NCI-H460 (cell line): ENCODE measurements around the genes CDCP1 and TMEM158.

GRCh38 chr3:44444114-44444894 is 33.2 kb downstream of the ZNF445 start:
RAMPAGE:
- cytosol, long total RNA, result no peak
- long total RNA, result no peak
- nucleus, long total RNA, result no peak

GRCh38 chr3:44455063-44455796 is 22.2 kb downstream of the ZNF445 start:
RAMPAGE:
- cytosol, long total RNA, result no peak
- long total RNA, result no peak
- nucleus, long total RNA, result no peak

DNA sequence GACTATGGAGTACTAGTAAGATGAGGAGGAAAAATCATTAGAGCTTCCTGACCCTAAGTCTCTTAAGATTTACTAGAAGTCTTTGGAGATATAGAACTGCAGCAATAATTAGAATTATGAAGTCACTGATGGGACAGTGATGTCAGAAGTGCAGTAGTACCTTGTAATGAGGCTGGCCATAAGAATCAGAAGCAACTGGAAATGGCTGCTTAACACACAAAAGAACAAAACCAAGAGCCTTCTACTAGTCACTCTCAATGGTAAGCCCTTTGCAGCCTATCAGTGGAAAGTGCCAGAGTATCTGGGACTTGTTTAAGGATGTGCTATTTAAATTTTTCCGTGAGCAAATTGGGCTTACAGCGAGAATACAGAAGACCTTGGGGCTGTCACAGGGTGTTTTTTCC is 37.4 kb downstream of the KIF15 start:
RAMPAGE:
- cytosol, long total RNA, result no peak
- long total RNA, result no peak
- nucleus, long total RNA, result no peak

DNA sequence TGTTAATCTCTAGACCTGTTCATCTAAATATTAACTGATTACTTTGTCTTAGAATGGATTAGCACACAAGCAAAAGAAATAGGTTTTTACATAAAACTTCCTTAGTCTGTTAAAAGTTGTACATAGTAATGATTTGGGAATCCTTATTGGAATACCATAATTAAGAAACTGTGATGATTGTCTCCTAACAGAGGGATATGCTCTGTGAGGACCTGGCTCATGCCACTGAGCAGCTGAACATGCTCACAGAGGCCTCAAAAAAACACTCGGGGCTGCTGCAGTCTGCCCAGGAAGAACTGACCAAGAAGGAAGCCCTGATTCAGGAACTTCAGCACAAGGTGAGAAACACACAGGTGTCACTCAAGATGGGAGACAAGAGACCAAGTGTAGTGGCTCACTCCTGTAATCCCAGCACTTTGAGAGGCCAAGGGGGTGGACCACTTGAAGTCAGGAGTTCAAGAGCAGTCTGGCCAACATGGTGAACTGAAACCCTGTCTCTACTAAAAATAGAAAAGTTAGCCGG is 23.6 kb upstream of the TMEM42 start:
RAMPAGE:
- cytosol, long total RNA, result no peak
- long total RNA, result no peak
- nucleus, long total RNA, result no peak

DNA sequence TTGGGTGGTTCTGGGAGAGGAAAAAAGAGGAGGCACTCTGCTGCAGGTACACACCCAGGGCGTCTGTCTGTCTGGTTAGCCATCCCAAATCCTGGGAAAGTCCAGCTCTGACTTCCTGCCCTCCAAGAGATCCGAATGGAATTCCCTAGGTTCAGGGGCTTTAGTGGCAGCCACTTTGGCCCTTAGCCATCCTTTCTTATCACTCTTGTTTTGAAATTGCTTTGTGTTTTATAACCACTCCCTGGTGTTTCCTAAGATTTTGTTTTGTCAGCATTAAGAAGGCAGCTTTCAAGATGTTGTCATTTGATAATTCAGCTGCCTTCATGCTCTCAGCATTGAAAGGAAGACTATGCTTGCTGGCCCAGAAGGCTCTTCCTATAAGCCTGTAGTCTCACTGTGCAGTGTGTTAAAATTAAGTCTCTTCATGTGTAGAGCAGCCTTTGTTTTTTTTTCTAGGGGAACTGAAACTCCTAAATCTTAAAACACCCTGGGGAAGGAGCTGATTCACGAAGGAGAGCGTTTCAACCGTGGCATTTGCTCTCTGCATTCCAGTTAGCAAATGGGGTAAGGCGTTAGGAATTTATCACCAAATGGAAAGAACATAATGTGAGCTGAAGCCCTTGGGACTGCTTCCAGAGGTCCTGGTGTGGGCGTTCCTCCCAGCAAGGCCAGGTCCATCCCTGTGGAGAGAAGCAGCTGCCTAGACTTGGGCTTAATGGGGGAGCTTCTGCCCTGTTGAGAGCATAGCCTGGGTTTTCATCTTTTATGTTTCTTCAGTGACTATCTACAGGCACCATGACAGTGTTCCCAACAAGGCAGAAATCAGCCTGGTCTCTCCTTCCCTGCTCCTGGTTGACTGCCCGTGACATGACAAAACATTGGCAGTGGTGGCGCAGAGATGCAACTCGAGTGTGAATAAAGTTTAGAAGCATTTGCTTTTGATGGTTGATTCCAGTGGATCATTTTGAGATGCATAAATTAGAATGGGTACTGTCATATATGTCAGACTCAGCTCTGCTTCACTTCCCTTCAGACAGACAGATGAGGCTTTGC is 14.1 kb upstream of the CLEC3B start:
RAMPAGE:
- cytosol, long total RNA, result no peak
- long total RNA, result no peak
- nucleus, long total RNA, result no peak

DNA sequence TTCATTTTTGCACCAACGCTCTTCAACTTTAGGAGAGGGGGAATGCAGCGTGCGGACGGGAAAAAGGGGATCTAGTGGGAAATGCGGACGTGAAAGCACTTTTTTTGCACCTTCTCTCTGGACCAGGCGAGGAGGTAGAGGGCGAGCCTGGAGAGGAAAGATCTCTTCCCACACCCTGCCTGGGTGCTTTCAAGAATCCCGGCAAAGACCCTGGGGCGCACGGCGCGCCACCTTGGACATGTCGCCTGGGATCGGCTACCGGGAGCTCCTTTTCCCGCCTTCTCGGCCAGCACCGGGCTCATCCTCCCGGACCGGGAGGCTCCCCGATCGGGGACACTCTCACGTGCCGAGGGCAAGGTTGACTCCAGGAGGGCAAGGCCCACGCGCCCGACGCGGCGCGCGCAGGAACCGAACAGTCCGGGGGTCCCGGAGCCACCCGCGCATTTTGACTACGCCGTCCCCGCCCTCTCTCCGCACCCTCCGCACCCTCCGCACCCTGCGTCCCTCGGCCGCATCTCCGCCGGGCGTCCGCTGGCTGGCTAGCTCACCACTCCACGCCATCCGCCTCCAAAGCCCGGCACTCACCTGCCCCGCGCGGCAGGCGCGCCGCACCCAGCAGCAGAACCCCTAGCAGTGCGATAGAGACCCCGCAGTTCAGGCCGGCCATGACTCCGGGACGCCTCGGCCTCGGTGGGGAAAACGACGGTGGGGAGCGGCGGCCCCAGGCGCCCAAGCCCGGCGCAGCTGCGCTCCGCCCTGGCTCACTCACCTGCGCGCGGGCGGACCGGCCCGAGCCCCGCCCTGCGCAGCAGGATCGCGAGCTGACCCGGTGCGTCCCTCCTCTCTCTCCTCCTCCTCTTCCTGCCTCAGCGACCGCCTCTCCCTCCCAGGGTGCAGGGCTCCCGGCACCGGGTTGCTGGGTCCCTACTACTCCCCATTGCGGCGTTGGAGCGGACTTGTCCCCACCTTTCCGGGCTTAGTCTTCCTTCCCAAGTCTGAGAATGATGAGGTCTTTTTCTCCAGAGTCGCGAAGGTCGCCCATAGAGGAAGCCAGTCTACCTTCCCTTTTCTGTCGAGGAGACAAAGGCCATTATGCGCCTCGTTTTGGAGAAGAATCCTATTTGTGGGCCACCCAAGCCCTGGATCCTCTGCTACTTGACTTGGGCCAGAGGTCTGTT is at the start of gene CDCP1:
Gene CDCP1 (minus strand): TSS at position 758 of the 1,178 bp plus-strand sequence.
RAMPAGE:
- cytosol, long total RNA, result no peak
- long total RNA, result no peak
- nucleus, long total RNA, result start-site peak on the minus strand centred at position 774 of the sequence, 36 bp wide, 78 and 28 reads in 2 replicates

GRCh38 chr3:45224741-45225521 is 1.2 kb downstream of the TMEM158 start:
RAMPAGE:
- cytosol, long total RNA, result no peak
- long total RNA, result no peak
- nucleus, long total RNA, result no peak

RAMPAGE:
- cytosol, long total RNA, result no peak
- long total RNA, result no peak
- nucleus, long total RNA, result no peak
Observed at GRCh38 chr3:45225522-45226663, at the start of gene TMEM158. Gene TMEM158 (minus strand): TSS chr3:45226287.

RAMPAGE:
- cytosol, long total RNA, result no peak
- long total RNA, result no peak
- nucleus, long total RNA, result no peak
Observed at GRCh38 chr3:45593610-45593860, 1.0 kb upstream of the LIMD1 start.

GRCh38 chr3:45647077-45647646 is 42.0 kb upstream of the SACM1L start:
RAMPAGE:
- cytosol, long total RNA, result no peak
- long total RNA, result no peak
- nucleus, long total RNA, result no peak

DNA sequence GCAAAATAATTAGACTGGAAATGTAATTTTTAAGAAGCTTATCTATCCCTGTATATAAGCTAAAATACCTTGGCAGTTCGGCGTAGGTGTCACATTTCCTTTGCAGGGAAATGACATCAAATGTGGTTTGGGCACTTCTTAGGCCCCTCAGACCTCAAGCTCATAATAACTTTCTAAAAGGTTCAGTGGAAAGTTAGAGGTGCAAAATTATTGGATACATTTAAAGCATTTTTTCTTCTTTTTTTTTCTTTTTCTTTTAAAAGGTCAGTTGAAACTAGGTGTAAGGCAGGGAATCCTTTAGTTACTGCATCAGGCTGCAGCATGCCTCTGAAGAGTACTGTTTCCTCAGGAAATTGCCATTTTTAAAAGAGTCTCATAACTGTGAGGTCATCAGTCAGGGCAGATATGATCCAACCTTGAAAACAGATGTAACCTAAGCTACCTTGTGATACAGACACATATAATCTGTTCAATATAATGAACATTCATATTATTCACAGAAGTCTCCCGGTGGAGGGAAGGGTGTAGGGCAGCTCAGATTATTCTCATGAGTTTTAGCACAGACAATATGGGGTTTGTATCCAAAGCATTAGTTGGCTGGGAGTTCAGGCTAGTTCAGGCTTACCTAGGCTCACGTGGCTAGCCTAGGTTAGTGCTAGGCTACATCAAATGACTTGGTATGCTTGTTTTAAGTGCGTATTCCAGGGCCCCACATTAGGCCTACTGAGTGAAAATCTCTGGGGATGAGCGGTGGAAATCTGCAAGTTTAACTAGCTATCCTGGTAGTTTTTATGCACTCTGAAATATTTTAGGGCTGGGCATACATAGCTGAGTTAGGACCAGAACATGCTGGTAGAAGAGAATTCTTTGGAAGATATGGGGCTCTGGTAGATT is 5.0 kb downstream of the SACM1L start:
RAMPAGE:
- cytosol, long total RNA, result no peak
- long total RNA, result no peak
- nucleus, long total RNA, result no peak

DNA sequence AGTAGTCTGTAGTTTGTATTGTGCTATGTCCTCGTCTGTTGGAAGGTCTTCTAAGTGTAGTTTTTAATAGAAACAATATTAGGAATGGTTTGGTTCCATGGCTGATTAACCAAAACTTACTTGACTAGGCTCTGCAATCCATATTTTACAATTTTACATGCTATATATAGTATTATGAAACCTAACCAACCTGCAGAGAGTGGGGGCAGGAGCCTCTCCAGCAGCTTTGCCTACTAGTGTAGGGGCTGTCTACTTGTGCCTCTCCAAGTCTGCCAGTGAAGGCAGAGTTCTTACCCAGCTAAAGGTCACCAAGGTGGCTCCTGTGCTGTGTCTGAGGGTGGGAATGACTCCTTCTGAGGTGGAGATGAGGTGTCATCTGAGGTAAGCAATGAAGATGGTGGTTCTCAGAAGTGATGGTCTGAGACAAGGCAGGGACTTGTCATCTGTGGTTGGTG is 47.4 kb downstream of the SACM1L start:
RAMPAGE:
- cytosol, long total RNA, result no peak
- long total RNA, result no peak
- nucleus, long total RNA, result no peak

RAMPAGE:
- cytosol, long total RNA, result no peak
- long total RNA, result no peak
- nucleus, long total RNA, result no peak
Observed at GRCh38 chr3:45911749-45912360, 25.5 kb downstream of the CCR9 start.

DNA sequence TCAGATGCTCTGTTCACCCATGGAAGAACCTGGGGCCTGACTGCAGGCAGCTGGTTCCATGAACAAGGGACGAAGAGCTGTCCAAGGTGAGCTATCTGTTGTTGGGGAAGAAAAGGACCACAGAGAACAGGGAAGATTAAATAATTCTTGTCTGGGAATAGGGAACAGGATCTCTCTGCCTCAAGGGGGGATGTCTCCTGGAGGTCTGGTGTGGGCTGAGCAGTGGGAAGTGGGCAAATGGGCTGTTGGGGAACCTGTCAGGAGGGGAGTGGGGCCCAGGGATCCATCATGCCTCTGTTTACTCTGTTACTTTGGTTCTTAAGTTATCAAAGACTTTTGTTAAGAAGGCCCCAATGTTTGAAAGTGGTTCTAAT is 22.8 kb upstream of the CXCR6 start:
RAMPAGE:
- cytosol, long total RNA, result no peak
- long total RNA, result no peak
- nucleus, long total RNA, result no peak

RAMPAGE:
- cytosol, long total RNA, result no peak
- long total RNA, result no peak
- nucleus, long total RNA, result no peak
Observed at GRCh38 chr3:45936047-45936506, 7.2 kb upstream of the CXCR6 start.

RAMPAGE:
- cytosol, long total RNA, result no peak
- long total RNA, result no peak
- nucleus, long total RNA, result no peak
Observed at GRCh38 chr3:45953240-45953909, 10.1 kb downstream of the CXCR6 start.

DNA sequence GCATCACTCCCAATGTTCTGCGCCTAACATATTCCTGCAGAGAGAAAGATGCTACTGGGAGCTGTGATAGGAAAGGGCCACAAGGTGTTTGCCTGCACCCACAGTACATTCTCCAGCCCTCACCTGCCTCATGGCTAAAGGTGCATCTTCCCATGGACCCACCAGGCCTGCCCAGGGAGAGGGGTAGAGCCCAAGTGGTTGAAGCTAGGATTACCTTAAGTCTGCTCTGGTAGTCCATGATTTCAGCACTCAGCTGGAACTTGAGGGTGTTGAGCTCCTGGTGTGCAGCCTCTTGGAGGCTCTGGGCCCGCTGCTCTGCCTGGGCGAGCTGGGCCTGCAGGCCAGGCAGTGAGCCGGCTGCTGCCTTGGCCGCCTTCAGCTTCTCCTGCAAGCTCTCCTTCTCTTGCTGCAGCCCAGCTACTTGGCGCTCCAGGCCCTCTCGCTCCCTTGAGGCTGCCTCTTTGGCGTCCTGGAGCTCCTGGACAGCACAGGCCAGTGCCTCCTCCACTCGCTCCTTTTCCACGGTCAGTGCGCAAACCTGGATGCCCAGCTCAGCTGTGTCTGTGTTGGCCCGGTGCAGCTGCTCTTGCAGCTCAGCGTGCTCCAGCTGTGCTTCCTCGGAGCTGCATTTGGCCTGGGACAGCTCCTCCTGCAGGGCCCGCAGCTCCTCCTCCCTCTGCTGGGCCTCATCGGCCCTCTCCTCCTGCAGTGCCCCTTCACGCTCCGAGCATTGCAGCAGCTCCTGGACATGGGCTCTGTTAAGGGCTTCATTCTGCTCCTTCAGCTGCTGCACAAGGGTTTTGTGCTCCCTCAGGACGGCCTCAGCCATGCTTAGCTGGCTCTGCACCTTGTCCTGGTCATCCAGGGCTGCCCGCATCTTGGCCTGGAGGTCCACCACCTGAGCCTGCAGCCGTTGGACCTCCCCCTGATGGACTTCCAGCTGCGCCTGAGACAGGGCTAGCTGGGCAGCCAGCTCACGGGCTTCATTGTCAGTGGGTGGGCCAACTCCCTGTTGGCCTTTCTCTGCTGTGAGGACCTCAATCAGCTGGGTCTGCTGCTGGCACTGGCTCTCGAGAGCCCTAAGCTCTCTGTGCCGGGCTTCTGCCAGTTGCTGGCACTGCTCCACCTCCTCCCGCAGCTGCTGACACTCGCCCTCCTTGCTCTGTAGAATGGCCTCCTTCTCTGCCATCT is 23.2 kb downstream of the CXCR6 start:
RAMPAGE:
- cytosol, long total RNA, result no peak
- long total RNA, result no peak
- nucleus, long total RNA, result no peak

DNA sequence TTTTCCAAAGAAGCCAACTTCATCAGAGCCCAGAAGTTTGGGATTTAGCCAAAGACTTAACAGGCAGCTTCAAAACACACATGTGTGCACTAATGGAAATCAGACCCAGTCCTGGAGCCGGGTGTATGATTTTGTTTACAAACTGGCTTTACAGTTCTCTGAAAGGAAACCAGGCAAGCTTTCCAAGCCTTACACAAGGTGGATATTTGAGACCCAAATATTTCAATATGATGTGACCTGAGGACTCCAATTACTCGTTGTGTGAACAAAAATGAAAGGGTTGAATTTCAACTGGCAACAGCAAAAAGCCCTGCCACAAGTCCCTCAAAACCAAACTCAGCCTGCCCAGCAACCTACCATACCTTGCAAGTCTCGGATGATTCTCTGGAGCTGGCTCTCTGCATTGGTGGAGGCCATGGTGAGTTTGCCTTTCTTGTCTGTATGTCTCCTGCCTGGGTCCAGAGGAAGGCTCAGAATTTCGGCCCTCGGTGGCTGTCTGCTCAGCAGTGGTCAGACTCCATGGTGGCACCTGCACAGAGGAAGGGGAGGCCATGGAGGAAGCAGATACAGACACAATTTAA is 11.0 kb downstream of the FYCO1 start:
RAMPAGE:
- cytosol, long total RNA, result no peak
- long total RNA, result no peak
- nucleus, long total RNA, result no peak

DNA sequence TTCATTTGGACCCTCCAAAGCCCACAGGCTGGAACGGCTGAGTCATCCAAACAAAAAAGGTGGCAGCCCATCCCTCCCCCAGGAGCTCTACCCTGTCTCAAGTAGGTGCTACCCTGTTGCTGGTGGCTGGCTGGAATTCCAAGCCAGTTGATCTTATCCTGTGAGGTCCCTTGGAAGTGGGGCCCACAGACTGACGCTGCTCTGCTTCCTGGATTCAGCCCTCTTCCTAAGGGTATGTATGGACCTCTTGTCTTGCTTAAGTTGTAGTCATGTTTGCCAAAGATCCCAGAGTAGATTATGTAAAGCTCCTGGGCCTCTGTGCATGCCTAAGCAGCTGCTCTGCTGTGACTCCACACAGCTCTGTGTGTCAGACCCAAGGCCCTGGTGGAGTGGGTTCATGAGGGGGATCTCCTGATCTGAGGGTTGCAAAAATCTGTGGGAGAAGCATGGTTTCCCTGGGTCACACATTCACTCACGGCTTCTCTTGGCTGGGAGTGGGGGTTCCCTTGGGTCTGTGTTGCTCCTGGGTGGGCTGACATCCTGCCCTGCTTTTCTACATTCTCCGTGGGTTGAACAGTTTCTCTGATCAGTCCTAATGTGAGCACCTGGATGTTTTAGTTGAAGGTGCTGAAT is 44.4 kb downstream of the CCR1 start:
RAMPAGE:
- cytosol, long total RNA, result start-site peak on the plus strand centred at position 152 of the sequence, 23 bp wide, 15 and 6 reads in 2 replicates
- long total RNA, result no peak
- nucleus, long total RNA, result no peak

GRCh38 chr3:46405058-46406198 is 1.6 kb upstream of the CCRL2 start:
RAMPAGE:
- cytosol, long total RNA, result no peak
- long total RNA, result no peak
- nucleus, long total RNA, result no peak